ENCODE results near the genes ATP1A2, NCSTN and PPOX.

- RRBS, result no CpG with 5 or more reads among the region's 12 CpGs
Observed at GRCh38 chr1:160115468-160115967, at the start of gene ATP1A2. ATP1A2 (plus strand) TSS chr1:160115759.

DNA sequence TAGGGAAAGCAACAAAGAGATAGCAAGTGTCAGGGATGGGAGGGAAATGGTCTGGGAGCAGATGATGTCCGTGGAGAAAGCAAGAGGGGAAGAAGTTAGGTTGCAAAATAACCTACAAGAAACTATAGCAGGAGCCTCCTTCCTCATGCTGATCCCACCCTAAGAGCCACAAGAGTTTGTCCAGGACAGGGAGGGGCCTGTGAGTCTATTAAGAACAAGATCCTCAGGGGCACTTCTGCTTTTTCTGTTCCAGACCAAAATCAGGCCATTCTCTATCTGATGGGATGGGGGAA lies 7.8 kb upstream of the ATP1A4 start:
- RRBS, result no CpG with 5 or more reads among the region's 1 CpG

DNA sequence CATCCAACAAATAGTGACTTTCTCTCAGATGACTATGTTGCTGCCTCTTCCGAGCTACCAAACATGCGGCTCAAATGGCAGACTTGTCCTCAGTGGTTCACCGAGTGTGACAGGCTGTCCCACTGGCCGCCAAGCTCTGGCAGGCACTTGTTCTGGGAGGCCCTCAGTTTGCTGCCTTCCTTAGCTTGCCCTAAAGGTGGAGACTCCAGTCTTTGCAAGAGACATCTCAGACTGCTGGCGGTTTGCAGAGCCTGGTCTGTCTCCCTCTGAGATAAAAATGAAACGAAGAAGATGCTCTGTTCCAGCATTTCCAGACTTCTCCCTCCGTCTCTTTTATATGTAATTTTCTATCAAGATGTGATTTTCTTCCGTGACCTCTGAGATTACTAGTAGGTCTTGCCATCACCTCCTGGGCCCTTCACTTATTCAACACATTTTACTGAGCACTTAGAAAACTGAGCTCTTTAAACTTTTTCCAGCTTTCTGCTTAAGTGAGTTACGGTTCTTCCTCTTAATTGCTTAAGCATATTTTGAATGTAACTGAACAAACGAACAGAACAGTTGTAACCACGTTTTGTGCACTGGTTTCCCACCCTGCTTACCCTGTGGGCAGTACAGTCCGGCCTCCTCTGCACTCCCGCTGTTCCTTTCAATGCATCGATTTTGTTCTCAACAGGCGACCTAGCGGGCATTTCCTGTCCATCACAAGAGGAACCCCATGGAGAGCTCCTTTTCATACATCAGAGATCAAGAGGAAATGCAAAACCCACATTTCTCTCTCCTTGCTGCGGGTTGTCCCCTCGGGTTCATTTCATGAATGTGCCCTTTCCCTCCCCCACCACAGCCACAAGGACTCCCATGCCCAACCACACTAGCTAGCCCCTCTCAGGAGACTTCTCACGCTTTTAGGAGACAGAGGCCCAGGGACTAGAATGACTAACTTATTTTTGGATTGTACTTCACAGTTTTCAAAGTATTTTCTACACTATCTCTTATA lies 17.9 kb downstream of the ATP1A4 start:
- RRBS, result no CpG with 5 or more reads among the region's 19 CpGs

GRCh38 chr1:160193545-160193994 lies 3.2 kb downstream of the CASQ1 start:
- RRBS, result 35% methylated on average over 5 of the region's 13 CpGs

DNA sequence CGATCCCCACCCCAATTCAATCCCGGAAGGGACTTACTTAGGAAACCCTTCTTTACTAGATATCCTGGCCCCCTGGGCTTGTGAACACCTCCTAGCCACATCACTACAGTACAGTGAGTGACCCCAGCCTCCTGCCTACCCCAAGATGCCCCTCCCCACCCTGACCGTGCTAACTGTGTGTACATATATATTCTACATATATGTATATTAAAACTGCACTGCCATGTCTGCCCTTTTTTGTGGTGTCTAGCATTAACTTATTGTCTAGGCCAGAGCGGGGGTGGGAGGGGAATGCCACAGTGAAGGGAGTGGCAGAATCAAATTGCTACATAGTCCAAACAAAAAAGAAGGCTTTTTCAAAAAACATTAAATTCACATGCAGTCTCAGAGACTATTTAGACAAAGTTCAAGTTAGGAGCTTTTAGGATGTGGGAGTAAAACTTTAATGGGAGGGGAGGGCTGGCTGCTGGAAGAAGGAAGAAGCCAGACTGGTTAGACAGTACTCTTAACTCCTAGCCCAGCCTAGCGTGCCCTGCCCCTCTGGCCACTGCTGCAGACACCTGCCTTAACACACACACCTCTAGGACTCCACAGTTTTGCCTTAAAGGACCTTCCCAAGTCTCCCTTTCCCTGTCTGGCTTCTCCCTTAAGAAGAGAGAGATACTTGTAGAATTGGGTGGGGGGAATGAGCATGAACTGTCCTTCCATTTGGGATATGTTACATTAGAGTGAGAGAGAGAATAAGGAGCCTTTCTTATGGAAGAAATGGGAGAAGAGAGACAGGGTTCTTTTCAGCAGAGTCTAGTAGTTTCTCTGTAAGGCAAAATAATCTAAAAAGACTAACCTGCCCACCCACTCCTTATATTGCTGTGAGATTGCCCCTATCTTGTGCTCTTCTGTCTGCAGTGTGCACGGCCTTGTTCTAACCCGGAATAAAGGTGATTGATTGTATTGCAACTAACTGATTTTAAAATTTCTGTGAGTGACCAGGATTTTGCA lies 9.5 kb downstream of the PEA15 start:
- RRBS, result no CpG with 5 or more reads among the region's 7 CpGs

GRCh38 chr1:160283975-160284562 lies 864 bp downstream of the PEX19 start:
- RRBS, result no CpG with 5 or more reads among the region's 8 CpGs

DNA sequence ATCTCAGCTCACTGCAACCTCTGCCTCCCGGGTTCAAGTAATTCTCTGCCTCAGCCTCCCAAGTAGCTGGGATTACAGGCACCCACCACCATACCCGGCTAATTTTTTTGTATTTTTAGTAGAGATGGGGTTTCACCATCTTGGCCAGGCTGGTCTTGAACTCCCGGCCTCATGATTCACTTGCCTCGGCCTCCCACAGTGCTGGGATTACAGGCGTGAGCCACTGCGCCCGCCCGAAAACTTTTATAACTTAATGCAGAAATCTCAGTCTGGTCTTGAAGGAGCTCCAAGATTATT lies 19.2 kb downstream of the COPA start:
- RRBS, result no CpG with 5 or more reads among the region's 8 CpGs

DNA sequence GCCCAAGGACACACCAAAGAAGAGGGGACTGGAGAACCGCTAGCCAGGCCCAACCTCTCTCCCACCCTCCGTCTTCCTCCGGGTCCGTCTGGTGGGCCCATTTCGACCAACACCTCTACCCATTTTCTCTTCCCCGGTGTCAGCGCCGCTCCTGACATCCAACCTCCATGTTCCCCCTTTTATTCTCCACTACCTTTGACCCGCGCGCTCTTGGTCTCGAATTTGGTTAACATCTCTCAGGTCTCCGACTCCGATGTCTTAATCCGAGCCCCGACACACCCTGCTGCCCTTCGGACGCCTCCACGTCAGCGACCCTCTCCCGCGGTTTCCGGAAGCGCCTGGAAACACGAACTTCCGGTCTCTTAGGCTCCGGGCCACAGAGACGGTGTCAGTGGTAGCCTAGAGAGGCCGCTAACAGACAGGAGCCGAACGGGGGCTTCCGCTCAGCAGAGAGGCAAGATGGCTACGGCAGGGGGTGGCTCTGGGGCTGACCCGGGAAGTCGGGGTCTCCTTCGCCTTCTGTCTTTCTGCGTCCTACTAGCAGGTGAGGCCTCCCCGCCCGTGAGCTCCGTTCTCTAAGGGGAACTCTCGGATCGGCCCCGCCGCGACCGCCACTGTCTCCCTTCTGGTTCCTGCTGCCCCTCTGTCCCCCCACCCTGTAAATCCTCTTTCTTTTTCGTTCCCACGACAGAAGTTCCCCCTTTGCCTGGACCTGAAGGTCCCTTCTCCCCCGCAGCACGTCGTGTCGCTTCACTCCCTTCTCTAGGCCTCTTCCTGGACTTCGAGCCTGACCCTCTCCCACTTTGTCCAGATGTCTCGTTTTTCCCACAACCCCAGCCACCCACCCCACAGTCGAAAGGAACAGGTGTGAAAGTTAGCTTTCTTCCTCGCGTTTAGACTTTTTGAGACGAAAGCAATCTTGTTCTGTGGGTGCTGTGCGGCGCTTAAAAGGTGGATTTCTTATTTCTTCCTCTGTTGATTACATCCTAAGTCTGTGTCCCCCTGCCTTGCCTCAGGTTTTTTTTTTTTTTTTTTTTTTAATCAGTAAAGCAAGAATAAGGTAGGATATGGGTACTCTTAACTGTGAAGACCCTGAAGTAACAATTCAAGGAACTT lies at the start of gene NCSTN:
Gene NCSTN, plus strand, starts transcription at position 446 of the 1,116 bp plus-strand sequence.
- RRBS, result 0% methylated on average over 2 of the region's 60 CpGs

GRCh38 chr1:160453473-160454028 lies 53.2 kb downstream of the VANGL2 start:
- RRBS, result no CpG with 5 or more reads among the region's 8 CpGs

- RRBS, result no CpG with 5 or more reads among the region's 4 CpGs
Observed at GRCh38 chr1:160710459-160711191, 997 bp downstream of the CD48 start.

GRCh38 chr1:160714087-160714935 lies 2.7 kb upstream of the CD48 start:
- RRBS, result no CpG with 5 or more reads among the region's 7 CpGs

DNA sequence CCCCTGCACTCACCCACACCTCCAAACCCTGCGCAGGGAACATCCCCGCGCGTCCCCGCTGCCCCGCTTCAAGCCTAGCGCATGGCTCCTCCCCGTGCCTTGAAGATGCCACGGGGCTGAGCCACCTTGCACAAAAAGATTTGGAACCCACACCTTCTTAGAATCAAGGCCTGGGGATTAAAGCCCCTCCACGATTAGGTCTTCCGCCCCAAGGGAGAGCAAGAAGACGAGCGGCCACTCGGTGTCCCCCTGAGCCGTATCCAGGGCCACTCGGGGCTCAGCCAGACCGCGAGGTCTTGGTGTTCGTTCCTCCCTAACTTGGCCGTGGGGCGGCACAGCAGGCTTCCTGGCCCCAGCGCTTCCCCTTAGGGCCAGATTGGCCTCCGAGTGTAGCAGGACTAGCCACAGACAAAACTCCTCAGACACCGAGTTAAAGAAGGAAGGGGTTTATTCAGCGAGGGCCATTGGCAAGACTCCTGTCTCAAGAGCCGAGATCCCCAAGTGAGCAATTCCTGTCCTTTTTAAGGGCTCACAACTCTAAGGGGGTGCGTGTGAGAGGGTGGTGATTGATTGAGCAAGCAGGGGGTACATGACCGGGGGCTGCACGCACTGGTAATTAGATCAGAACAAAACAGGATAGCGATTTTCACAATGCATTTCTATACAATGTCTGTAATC lies 27.5 kb upstream of the ITLN2 start:
- RRBS, result no CpG with 5 or more reads among the region's 30 CpGs

- RRBS, result no CpG with 5 or more reads among the region's 15 CpGs
Observed at GRCh38 chr1:161013045-161014264, 7.5 kb downstream of the F11R start.

- RRBS, result 1% methylated on average over 6 of the region's 53 CpGs
Observed at GRCh38 chr1:161166180-161166913, at the start of gene PPOX. PPOX (plus strand) TSS chr1:161166426.

DNA sequence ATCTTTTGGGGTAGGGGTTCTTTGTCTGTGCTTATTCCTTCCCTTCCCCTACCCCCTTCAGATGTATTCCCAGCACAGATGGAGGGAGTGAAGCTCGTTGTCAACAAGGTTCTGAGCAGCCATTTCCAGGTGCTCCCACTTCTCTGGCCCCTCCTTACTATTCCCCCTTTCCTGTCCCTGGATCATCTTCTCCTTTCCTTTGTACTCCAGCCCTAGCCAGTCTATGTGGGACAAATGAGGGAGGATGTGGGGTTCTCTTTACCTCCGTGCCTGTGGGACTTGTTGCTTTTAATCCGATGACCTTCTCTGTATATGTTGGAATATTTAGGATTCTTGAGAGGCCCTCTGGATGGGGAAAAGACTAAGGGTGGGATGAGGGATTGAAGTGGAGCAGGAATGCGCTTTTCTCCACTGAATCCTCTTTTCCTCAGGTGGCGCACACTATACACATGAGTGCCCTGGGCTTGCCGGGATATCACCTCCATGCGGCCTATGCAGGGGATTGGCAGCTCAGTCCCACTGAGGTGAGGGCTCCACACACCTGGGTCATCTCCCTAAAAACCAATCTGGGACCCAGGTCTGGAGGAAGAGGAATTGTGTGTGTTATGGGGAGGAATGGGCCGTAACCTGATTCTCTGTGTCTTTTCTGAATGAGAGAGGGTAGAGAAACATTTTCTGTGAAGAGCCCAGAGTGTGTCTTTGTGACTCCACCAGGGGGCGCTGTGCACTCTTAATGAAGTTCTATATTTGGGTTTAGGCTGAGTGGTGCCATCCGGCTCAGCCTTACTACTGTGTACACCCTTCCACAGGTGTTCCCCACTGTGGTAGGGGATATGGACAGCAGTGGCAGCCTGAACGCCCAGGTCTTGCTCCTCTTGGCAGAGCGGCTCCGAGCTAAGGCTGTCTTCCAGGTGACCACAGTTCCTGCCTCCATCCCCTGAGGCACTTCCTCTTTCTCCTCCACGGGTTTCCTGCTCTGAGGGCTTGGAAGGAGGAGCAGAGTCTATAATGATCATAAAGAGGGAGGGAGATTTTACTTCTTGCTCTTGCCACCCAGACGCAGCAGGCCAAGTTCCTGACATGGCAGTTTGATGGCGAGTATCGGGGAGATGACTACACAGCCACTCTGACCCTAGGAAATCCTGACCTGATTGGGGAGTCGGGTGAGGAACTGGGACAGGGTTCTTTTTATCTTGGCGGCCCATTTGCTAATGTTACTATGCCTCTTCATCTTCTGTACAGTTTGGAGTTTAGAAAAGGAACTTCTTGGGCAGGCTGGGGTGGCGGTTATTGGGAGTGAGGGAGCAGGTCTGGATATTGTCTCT lies 1.4 kb downstream of the TOMM40L start:
- RRBS, result no CpG with 5 or more reads among the region's 20 CpGs

- RRBS, result no CpG with 5 or more reads among the region's 22 CpGs
Observed at GRCh38 chr1:161315588-161316600, 1.7 kb downstream of the SDHC start.

DNA sequence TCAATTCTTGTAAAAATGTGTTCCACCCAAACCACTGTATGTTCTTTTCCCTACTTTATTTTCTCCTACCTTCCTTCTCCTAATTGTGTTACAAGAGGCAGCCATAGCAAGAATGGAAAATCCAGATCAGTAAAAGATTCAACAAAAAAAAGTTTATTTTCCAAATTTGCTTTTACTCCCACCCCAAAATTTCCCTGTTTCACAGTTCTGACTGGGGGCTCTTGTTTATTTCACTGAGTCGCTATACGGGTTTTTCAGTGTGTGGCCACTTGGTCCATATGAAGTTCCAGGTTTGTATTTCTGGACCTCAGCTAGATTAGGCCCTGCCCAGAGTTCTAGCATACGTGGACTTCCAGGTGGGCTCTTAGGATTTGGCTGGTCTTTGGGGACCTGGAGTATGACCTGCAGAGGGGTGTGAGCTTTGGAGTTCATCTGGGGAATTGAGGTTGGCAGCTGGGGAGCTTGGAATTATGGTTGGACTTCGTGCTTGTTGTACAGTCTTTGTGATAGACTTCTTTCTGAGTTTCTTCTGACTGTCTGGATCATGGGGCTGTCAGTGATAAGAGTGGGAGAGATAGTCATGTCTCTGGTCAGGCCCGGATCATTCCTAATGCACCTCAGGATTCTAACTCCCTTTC lies 3.0 kb downstream of the CFAP126 start:
- RRBS, result no CpG with 5 or more reads among the region's 5 CpGs

DNA sequence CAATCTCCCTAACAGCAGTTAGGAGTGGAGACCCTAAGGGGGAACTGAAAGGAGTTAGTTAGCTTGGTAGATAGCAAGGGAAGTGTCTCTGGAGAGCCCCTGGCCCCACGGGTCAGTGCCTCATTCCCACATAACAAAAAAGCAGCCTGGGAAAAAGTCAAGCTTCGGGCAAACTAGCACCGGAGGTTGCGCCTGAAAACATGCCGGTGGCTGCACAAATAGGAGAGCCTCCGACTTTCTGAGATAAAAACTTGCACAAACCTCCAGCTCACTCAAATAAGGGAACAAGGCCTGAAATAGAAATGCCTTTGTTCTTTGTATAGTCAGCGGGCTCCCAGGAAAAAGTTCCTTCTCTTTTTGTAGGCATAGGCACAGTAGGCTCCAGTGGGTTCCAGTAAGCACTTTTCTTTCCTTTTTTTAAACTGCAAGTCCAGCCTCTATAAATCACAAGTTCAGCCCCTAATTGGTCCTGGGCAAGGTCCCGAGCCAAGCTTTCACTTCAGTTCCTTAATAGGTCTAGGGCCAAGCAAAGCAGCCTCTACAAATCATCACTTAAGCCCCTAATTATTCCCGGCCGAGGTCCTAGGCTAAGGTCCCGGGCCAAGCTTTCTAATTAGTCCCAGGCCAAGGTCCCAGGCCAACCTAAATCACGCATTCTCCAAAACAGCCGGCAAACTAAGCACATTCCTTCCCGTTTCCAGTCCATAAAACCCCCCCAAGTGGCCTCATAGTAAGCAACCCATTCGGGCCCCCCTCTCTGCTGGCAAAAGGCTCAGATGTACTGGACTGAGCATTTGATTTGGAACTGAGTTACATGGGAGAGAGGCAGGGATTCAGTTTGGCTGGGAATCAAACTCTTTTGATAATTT lies 8.5 kb downstream of the HSPA6 start:
- RRBS, result no CpG with 5 or more reads among the region's 15 CpGs

- RRBS, result under 1% methylated on average over 22 of the region's 86 CpGs
Observed at GRCh38 chr1:161726582-161727375, 5.4 kb downstream of the FCRLB start.

DNA sequence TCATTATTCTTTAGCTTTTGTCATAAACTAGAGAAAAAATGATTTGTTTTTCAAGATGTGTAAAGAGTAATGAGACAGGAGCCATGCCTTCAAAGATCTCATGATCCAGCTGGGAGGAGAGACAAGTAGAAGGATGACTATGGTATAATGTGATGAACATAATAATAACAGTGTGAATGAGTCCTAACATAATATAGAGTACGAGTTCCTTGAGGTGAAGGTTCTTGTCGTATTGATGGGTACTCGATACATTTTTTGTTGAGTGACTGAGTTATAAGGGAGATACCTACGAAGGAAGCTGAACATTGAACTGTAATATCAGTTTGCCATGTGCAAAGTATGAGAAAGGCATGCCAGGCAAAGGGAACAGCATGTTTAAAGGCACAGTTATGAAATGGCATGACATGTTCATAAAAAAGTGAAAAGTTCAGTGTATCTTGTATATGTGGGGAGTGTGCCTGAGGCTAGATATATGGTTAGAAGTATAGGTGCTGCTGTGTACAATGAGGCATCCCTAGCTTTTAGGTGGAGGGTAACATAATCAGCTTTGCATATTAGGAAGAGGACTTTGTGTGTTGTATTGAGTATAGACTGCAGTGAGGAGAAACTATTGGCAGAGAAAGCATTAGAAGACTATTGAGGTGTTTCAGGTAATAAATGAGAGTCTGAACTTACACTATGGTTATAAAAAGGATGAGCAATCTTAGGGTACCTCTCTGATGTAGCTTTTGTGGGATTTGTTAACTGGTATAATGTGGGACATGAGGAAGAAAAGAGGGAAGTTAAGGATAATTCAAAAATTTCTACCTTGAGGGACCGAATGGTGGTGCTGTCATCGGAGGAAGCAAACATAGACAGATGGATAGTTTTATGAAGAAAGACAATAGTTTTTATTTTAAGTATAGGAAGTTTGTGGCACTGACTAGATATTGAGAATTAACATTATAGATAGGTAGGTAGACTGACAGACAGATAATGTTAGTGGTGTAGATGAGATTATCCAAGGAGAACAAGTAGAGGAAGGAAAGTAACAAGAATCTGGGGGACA lies 55.4 kb downstream of the ATF6 start:
- RRBS, result no CpG with 5 or more reads among the region's 6 CpGs

Measured in cardiac fibroblast (primary cell).